Type B pancreatic cell (in vitro differentiated cells): ENCODE measurements around a stretch of chr2.

DNA sequence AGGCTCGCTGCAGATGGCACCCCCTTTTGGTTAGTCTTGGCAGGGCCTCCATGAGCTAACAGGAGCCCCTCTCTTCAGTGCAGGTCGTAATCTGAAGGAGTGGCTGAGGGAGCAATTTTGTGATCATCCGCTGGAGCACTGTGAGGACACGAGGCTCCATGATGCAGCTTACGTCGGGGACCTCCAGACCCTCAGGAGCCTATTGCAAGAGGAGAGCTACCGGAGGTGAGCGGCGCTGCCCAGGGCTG is 6.7 kb downstream of the ASB1 start:
- PRO-cap: no peak

- PRO-cap: no peak
These were observed 35.3 kb downstream of the TWIST2 start for GRCh38 chr2:238883146-238883643.

DNA sequence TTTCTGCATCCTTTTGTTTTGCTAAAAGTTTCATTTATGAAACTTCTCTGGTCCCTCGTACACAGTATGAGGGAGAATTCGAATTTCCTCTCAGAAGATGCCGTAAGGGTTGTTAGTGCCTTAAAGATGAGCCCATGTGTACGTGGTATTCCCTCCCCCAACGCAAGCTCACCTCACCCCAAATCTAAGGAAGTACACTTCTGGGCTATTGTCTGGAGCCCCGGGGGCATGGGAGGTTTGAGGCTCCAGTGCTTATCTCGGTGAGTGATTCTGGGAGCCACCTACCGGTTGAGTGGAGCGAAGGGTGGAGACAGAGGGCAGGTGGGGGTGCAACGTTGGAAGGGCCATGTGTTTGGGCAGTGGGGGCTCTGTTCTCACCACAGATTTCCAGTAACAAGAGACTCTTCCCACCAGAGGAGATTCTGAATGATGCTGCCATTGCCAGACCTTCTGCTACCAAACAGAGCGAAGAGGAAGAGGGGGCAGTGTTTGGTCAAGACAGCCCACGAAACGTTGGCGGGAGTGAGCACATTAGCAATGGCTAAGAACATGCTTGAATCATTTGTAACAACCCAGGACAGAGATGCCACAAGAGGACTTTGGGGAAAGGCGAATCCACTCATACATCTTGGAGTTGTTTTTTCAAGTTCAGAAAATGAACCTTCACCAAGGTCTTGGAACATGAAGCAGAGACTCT is 38.6 kb downstream of the TWIST2 start:
- PRO-cap: no peak

DNA sequence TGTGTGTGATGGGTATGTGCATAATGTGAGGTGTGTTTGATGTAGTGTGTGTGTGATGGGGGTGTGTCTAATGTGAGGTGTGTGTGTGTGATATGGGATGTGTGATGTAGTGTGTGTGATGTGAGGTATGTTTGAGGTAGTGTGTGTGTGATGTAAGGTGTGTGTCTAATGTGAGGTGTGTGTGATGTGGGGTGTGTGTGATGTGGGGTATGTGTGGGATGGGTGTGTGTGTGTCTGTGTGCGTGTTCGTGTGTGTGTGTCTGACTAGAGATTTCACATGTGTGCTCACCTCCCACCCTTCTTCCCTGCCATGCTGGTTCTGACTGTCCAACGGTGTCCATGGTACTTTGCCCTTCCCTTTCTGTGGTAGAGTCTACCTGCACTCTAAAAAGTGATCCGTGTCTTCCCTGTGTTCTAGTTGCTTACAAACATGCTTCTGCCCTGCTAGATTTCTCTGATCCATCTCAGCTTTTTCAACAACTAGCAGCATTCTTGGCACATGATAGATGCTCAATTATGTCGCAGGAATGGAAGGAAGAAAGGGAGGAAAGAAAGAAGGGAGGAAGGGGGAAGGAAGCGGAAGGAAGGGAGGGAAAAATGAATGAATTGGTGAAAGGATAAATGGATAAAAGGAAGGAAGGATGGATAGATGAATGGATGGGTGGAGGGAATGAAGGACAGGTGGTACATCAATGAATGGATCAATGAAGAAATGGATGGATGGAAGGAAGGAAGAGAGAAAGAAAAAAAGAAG is 56.5 kb downstream of the TWIST2 start:
- PRO-cap: no peak

DNA sequence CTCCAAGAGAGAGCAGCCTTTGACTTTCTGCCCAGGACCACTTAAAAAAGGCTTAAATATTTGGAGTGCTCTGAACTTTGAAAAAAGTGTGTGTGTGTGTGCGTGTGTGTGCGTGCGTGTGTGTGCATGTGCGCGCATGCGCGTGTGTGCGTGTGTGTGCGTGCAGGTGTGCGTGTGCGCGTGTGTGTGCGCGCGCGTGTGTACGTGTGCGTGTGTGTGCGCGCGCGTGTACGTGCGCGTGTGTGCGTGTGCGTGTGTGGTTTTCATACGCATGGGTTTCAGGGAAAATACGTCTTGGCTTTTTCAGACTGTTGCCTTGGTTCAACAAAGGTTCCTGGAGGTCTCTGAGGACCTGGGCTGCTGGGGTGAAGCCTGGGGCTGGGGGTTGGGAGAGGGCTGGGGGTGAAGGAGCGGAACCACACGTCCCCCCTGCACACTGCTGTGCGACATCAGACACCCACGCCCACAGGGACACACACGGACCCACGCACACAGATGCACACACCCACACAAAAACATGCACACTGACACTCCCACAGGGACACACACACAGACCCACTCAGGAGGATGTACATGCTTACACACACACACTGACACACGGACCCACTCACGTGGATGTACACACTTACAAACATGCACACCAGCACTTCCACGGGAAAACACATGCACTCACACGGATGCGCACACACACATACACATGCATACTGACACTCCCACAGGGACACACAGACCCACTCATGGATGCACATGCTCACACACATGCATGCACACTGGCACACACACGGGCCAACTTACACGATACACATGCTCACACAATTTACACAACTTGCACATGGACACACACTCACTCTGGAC is 58.1 kb downstream of the TWIST2 start:
- PRO-cap: no peak

GRCh38 chr2:238991605-238991954 is 143.7 kb downstream of the TWIST2 start:
- PRO-cap: no peak

DNA sequence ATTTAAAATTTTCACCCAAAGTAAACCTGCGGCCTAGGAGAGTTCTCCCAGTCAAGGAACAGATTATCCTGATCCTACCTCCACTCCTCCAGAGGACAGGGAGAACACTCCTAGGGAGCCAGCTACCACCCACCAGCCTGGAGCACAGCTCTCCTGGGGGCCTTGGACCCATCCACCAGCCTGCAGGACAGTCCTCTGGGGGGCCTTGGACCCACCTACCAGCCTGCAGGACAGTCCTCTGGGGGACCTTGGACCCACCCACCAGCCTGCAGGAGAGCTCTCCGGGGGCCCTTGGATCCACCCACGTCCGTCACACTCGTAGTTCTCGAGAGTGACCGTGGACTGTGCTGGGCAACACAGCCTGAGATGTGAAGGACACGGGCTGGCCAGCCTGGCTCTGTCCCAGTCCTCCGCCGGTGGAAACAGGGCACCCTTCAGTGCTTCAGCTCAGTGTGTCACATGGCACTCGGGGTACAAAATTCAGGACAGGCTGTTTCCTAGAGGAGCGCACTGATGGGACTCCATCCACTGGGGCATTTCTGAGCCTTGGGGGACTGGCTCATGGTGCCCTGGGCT is 211.9 kb downstream of the TWIST2 start:
- PRO-cap: no peak

DNA sequence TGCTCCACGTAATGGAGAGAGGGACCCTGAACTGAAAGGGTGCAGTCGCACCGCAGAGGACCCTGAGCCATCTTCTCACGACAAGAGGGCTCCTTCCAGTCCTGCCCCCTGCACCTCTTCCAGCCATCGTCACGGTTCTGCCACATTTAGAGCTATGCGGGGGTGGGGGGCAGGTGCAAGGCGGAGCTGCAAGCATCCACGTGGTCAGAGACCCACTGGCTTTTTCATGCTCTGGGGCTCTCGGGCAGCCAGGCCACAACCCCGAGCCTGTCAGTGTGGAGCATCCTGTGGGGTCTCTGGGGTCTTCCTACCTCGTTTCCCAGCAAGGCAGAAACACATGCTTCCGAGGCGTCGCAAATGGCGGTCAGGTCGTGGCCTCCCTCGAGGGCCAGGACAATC is 218.5 kb downstream of the TWIST2 start:
- PRO-cap: no peak

DNA sequence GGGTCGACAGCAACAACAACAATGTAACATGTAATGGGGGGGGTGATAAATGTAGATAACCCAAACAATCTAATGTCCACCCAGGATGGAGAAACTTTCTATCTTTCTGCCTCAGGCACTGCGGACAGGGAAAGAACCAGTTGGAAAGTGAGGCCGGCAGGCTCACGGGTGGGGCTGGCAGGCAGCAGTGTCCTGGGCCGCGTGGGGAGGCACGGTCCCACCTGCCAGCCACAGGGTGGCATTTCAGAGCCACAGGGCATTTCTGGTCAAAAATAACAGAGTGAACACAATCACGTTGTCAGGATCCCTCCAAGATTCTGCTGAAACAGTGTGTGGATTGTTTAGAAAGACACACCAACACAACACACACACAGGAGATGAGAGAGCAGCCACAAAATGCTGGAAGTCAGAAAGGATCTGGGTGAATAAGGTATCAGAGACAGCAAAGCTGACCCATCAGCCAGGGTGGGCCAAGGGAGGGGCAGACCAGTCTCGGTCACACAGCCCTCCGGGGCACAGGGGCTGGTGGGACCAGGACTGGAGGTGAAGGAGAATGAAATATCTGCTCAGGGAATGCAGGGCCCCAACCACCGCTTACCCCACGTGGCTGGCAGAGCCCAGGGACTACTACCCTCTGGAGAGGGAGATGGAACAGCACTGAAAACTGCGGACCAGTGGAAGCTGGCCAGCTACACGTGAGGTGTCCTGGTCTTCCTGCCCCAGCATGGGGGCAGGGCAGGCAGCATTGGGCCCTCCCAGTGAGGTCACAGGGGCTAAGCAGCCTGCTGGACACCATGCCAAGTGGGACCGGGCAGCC is 174.0 kb downstream of the HDAC4 start:
- PRO-cap: no peak

DNA sequence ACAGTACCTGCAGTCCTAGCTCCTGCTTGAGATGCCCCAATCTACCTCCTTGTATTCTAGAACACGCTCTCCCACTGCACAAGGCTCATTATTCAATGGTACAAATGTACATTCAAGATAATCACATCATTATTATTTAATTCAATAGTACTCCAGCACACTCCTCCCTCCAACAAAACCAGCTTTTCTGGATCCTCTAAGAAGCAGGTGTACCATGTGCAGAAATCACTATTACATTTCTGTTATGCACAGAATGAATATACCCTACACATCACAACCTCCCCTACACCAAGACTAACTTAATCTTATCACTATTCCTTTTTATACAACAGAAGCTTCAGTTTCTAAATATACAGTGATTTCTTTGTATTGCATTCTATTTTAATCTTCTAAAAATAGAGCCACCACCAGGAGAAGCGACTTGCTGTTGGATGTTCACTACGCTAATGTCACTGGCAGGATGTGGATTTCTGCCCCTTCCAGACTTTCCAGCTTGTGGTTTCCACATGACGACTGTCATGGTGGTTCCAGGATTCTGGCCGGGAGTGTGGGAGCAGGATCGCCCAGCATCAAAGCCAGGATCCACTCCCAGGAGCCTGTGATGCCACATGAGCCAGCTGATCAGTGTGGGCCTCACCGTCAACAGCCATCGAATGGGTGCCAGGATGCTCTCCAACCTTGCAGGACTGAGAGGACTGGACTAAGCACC is 149.0 kb downstream of the HDAC4 start:
- PRO-cap: no peak

DNA sequence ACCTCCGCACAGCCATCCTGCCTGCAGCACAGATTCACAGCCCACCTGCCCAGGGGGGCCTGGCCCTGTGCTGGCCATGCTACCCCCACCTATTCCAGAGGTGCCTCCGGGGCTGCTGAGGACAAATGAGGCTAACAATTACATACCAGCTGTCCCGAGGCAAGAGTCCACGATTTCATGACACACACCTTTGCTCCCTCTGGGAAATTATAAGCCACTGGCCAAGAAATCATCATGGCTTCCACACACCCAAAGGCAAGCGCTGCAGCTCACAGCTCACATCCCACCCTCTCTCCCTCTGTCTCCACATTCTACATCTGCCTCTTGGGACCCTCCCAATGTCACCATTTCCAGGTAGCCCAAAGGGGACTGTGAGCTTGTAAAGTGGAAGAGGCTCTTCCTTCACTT is 134.4 kb downstream of the HDAC4 start:
- PRO-cap: no peak

DNA sequence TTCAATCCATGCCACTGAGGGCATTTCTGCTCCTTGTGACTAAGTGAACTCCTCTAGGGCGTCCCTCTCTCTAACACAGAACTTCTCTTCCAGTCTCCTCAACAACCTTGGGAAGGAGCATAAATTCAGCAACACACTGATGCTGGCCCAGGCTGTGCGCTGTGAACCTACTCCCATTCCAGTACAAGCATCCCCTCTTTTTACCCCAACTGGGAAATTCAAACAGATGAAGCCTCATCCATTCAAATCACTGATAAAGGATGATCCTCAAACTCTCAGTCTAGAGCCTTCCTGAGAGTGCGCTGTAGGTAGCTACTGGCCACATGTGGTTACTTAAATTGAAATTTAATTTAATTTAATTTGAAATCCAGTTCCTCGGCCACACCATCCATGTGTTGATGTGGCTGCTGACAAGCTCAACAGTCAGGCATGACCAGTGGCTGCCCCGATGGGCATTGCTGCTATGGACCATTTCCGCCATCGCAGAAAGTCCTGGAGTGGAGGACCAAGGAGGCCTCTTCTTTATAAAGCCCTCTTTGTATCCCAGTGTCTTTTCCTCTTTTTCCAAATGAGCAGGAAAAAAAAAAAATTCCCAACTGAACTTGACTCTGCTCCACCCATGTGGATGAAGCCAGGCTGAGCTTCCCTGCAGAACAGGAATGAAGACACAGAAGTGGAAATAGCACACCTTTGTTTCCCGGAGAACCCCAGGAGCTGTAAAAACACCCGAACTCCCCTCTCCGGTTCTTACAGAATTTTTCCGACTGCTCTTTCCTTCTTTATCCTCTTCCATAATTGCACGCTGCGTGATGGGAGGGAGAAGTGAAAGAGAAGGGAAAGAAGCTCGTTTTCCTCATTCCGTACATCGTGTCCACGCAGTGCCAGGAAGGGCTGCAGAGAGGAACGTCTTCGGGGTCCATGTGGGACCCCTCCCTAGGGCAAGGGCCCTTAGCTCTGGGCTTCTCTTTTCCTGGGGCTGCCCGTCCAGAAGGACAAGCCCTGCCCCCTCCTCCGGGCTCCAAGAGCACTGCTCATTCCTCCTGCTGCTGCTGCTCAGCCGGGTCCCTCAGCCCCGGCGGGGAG is 100.5 kb downstream of the HDAC4 start:
- PRO-cap: no peak

DNA sequence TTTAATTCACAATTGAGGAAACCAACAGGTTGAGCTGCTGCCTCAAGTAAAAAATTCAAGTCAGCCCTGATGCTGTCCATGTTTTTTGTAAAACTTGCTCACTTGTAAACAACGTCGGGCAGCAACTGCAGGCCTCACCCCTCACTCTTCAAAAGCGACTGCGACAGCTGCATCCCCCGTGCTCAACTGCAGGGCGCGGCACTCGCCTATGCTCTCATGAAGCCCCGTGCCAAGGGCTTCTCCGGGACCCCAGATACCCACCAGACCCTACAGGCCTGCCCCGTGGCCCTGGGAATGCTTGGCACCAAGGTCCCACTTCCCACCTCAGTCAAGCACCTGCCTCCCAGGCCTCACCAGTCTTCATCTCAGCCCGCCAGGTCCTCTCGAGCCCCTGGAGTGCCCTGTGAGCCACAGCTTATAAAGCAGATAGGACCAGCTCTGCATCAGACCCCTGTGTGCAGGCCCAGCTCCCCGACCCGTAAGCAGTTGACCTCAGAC is 97.2 kb downstream of the HDAC4 start:
- PRO-cap: no peak

GRCh38 chr2:239328111-239329225 is 72.4 kb downstream of the HDAC4 start:
- PRO-cap: no peak

GRCh38 chr2:239396722-239397883 is 3.7 kb downstream of the HDAC4 start:
- PRO-cap: no peak

- PRO-cap: no peak
These were observed 39.6 kb upstream of the HDAC4 start for GRCh38 chr2:239440111-239441102.

DNA sequence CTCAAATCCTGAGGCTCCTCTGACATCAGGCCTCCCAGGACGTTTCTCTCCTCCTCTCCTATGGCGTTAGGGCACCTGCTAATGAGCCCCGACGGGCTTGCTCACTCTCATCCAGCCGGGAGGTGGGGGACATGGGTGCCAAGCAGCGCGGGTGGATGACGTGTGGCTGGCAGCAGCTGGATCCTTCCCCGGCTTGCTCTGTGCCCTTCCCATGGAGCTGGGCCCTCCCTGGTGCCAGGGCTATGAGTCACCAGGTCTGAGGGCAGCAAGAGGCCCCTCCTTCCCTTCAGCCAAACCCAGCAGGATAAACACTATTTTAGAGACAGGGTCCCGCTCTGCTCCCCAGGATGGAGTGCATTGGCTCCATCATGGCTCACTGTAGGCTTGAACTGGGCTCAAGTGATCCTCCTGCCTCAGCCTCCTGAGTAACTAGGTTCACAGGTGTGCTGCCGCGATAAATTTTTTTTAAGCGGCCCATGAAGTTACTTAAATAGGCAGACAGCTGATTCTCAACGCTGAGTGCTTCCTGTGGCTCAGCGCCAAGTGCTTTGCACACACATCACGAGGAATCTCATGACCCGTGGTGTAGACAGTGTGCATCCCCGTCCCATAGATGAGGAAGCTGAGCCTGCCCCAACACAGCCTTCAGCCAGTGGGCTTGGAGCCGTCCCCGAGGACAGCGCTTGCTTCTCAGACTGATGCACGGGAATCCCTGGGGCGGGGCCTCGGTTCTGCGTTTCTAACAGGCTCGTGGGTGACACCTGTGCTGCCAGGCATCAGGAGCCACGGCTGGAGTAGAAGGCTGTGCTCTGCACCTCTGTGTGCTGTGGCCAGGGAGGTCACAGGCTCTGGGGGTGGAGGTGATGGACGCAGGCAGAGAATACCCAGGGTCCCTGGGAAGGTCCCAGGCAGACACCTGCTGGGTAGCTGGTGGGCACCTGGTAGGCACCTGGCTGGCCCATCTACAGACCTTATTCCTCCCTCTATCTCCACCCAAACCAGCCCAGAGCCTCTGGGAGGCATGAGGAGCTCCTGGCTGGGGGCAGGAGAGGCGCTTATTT is 64.7 kb upstream of the HDAC4 start:
- PRO-cap: no peak

GRCh38 chr2:239725369-239725789 is 299.8 kb downstream of the NDUFA10 start:
- PRO-cap: no peak

DNA sequence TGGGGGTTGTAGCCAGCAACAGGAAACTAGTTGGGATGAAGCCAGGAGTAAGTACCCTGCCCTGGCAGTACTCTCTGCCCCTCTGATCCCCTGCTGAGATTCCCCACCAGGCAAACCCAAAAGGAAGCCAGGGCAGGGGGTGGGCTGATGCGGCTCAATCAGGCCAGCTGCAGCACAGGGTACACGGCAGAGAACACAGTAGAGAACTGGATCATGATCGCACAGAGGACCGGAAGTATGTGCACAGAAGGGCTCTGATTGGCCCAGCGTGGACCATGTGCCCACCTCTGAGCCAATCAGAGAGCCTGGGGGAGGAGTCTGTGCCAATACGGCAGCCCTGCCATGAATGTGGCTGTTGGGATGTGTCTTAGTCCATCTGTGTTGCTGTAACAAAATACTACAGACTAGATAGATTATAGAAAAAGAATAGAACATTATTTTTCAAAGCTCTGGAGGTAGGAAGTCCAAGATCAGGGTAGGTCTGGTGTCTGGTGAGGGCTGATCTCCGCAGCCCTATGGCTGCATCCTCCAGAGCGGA is 132.0 kb downstream of the NDUFA10 start:
- PRO-cap: no peak

GRCh38 chr2:240399887-240400218 is 35.6 kb upstream of the GPC1 start:
- PRO-cap: no peak